Measurements from ENCODE around the gene UBE2F.

DNA sequence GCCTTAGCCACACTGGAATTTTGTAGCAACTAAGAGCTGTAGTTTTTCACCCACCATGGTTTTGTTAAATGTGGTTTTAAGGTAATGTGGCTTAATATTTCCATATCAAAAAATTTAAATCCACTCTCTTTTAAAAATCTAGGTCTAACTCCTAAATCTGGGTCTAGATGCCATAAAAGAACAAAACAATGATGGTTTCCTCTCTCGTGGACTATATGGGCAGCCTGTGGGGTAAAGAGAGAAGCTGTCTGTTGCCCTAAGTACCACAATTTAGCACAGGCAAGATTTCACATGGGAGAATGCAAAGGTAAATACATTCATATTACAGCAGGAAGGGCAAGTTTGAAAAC is 13.4 kb upstream of the RBM44 start:
- RRBS: no CpG with 5 or more reads among the region's 1 CpG

GRCh38 chr2:237879111-237879529 is 19.7 kb downstream of the RAMP1 start:
- RRBS: no CpG with 5 or more reads among the region's 7 CpGs

DNA sequence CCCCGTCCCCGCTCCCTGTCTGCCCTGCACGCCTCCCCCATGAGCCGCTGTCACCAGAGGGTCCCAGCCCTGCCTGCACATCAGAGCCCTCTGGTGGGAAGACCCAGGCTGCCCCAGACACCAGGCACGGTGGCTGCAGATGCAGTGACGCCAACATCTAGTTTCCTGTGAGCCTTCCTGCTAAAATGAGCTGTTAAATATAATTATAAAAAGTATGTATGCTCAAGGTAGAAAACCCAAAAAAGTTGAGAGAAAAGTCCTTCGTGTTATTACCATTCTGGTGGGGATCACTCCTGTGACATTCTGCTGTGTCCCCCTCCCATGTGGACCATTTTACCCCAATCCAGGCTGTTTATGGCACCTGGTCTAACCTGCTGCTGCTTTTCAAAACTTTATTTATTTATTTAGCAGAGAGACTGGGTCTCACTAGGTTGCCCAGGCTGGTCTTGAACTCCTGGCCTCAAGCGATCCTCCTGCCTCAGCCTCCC is 43.3 kb downstream of the RAMP1 start:
- RRBS: no CpG with 5 or more reads among the region's 8 CpGs

DNA sequence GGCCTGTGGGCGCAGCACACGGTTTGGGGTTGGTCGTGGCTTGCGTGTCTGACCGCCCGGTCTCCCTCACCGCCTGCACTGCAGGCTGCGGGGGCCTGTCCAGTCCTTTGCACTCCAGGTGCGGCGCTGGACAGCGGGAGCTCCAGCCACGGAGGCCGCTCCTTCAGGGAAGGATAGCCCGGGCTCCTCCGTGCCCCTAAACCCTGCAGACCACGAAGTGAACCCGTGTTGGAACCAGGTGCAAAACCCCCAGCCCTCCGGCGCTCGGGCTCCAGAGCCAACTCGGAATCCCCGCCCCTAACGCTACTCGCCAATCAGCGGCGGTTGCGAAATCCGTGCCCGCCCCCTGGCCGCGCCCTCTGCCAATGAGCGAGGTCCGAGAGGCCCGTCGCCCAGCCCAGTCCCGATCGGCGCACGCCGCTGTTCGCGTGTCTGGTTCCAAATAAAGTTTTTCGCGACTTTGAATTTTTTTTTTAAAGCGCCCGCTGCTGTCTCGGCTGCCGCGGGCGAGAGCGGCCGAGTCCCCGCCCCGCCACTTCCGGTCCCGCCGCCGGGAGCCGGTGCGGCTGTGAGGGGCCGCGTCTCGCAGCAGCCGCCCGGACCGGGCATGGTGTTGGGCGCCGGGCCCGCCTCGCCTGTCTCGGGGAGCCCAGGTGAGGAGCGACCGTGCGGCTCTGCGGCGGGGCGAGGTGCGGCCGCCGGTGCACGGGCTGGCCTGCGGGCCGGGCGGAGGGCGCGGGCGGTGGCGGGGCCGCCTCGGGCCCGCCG is at the start of gene UBE2F:
Gene UBE2F, plus strand, starts transcription at position 535 of the 768 bp plus-strand sequence.
- RRBS: 2% methylated on average over 34 of the region's 92 CpGs

- RRBS: 2% methylated on average over 31 of the region's 50 CpGs
Measured at GRCh38 chr2:238159093-238159615, 384 bp downstream of the ERFE start.

GRCh38 chr2:238163784-238164195 is 5.0 kb downstream of the ERFE start:
- RRBS: 8% methylated on average over 46 of the region's 63 CpGs

DNA sequence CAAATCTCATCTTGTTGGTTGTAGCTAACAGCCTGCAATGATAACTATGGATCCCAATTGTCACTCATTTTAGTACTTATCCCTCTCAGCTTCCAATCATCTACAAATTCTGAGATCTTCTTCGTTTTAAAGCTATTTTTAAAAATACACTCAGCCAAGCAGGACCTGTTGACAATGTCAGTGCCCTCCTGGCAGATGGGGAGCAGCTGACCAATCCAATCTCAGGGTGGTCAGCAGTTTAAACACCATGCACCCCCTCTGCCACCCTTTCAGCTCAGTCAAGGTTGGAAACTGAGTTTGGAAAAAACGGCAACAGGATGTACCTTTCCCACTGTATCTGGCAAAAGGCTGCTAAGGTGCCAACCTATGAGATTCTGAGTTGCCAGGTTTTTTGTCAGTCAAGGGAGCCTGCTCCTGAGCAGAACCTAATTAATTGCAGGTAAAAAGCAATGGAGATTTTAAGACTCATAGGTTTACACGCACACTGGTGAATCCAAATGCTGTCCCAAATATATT is 2.2 kb downstream of the ILKAP start:
- RRBS: no CpG with 5 or more reads among the region's 3 CpGs

GRCh38 chr2:238231203-238231418 is 8.7 kb downstream of the HES6 start:
- RRBS: no CpG with 5 or more reads among the region's 16 CpGs

DNA sequence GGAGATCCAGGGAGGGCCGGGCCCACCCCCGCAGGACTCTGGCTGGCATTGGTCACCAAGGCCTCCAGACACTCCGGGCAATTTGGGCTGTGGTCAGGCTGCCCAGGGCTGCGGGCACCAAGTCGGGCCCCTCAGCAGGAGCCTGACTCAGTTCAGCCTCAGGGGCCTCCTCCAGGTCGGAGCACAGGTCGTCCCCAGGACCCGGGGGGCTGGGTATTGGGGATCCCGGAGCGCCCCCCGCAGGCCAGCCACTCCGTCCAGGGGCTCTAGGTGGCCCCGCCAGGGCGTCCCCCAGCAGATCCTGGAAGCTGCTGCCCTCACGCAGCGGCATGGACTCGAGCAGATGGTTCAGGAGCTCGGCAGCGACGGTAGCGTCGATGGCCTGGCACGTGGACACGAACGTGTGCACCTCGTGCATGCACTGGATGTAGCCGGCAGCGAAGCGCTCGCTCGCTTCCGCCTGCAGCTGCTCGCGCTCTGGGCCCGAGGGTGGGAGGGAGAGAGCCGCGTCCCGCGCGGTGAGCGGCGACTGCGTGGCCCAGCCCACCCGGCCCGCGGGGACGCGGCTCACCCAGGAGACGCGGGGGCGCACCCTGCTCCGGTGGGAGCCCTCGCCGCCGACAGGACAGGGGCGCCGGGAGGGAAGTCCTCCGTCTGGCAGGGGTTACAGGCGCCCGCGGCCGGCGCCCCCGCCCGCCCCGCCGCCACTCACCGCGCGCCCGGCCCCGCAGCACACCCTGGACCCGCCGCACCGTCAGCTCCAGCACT is 879 bp downstream of the HES6 start:
- RRBS: 11% methylated on average over 35 of the region's 75 CpGs

DNA sequence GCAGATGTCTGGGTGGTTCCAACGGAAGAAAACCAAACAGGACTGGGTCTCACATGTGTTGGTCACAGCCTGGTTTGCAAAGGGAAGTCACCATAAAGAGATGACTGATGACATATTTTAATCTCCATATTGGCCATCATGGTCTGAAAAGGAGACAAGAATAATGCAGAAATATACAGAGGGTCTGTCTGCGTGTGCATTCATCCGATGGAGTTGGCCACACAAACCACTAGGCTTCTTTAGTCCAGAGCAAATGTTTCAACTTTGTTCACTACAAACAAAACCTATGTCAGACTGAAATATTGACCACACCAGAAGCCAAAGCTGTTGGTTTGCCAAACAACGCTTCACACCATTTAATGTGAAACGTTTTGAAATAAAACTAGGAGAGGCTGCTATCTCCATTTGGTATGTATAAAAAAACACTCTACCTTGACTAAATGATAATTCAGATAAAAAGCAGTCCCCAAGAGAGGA is 5.7 kb upstream of the HES6 start:
- RRBS: no CpG with 5 or more reads among the region's 5 CpGs

- RRBS: no CpG with 5 or more reads among the region's 3 CpGs
Measured at GRCh38 chr2:238265165-238265472, 23.3 kb downstream of the PER2 start.

DNA sequence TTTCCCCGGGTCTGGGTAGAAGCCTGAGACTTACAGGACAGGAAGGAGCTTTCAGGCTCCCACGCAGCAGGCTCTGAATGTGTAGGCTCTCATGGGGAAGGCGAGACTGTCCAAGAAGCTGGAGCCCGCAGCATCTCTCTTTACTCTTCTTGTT is 1.3 kb upstream of the PER2 start:
- RRBS: no CpG with 5 or more reads among the region's 4 CpGs

- RRBS: no CpG with 5 or more reads among the region's 20 CpGs
Measured at GRCh38 chr2:238449841-238450856, 23.4 kb downstream of the ASB1 start.

DNA sequence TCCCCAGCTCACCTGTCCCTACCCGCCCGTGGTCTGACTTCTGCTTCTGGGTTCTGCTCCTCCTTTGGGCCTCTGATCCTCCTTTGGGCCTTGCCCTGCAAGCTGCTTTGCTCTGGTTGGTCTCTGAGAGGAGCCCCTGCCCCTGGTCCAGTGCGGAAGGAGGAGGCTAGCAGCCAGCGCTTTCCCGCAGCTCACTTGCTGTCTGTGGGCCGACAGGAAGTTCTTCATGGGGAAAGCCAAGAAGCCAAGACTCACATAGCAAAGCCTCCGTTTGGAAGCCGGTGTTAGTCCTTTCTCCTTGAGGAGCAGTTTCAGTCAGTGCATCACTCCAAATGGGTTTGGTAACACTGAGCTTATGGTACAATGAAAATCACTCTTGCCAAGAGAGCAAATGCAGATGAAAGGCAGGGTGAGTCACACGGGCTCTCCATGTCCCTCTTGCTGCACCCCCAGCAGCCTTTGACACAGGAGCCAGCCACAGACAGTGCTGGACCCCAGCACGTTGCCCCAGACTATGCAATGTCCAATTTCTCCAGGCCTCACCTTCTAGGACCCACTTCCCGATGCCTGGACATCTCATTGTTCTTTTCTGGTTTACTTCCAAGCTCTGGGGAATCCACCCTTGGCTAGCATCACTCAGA is 174.7 kb downstream of the ASB1 start:
- RRBS: no CpG with 5 or more reads among the region's 11 CpGs

DNA sequence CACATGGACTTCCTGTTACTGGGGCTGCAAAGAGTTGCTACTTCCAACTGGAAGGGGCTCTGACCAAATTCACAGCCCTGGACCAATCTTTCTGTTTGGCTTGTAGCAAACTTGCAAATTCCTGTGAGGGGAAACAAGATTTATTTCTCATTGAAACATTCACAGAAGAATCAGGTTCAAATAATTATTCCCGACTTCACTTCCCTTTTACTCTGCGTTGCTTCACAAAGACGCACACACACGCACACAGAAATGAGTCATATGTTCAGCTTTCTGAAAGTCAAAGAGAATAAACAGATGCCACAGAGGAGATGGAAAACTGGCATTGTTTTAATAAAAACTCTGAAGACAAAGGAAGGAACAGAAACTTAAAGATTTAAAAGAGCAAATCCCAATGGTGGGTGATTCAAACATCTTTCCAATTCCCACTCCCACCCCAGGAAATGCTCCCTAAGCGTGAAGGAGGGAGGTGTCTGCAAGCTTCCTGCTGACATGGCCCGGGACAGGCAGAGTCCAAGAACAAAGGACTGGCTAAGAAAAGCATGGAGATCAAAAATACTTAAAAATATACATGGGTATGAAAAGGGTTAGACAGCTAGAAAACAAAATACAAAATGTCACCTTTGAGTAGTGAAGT is 203.2 kb upstream of the TWIST2 start:
- RRBS: no CpG with 5 or more reads among the region's 6 CpGs

DNA sequence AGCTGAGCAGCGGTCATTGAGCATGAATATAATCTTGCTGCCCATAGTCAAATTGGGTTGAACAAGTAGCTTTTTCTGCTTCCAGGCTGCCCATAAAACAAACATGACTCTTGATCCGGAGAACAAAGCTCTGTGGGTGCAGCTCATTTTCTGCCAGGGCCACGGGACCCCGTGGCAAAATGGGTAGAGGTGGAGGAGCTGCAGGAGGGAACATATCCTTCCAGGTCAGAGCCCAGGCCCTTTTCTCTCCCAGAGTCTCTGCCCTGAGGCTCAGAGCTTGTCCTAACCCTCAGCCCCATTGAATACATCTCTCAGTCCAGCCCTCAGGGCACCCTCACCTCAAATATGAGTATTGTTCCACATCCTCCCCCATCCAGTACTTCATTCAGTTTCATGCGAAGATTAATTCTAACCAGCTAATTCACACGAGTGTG is 151.5 kb upstream of the TWIST2 start:
- RRBS: no CpG with 5 or more reads among the region's 6 CpGs

DNA sequence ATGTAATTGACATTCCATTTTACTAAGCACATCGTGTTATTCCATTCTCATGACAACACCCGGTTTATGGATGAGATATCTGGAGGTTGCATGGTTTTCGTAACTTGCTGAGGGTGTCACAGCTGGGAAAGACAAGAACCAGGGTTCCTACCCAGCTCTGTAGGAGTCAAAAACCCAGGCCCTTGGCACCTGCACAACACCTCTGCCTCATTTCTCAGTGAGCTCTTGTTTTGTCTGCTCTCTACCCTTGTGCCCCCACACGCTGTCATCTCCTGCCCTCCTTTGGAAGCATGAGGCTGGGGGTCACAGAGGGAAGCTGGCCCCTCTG is 120.2 kb upstream of the TWIST2 start:
- RRBS: no CpG with 5 or more reads among the region's 4 CpGs

DNA sequence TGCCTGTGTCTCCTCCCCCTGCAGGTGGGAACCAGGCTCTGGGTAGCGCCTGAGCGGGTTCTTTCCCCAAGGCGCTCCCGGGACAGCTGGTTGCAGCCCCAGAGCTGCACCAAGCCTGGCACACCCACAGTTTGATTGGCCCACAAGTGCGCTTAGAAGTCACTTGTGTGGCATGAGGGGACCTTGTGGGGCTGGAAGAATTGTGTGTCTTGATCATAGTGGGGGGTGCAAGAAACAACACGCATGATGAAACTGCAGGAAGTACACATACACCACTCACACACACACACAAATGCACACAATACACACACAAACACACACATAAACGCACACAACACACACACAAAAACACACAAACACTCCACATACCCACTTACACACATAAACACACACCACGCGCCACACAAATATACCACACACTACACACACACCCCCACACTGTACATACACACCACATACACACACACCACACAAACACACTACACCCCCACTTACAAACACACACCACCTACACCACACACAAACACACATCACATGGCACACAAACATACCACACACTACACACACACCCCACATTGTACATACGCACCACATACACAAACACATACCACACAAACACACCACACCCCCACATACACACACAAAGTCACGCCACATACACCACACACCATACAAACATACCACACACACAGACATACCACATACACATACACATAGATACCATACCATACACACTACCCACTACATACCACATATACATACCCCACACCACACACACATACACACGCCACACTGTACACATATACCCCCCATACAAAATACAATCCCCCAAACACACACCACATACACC is 59.8 kb downstream of the TWIST2 start:
- RRBS: no CpG with 5 or more reads among the region's 12 CpGs

- RRBS: no CpG with 5 or more reads among the region's 21 CpGs
Measured at GRCh38 chr2:239002656-239003589, 155.0 kb downstream of the TWIST2 start.

DNA sequence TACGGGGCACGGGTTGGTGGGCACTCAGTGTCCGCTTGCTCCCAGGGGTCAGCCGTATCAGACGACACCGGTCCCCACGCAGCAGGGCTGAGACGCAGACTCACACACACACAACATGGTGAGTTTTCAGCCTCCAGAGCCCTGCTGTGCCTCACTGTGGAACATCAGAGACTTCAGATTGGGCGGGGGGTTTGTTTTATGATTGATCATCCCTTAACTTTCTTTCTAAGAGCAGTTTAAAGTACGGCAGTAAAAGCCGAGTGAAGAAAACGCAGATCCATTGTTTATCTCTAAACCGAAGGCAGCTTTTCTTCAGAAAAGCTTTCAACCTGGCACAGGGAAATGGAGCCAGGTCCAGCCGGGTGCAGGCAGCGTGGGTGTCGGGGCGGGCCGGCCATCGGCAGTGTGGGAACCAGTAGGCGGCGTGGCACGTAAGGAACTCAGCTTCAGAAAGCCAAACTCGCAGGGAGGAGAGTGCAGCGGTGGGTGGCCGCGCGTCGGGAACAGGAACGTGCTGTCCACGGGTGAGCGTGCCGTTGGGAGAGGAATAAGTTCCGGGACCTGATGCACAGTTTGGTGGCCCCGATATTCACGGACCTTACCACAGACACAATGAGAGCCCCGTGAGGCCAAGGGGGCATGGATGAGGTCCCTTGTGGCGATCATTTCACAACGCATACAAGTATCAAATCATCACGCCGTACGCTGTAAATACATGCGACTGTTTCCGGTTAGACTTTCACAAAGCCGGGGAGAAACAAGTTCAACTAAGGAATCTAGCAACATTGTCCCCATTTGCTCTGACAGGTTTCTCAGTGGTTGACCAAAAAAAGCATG is 270.3 kb downstream of the TWIST2 start:
- RRBS: no CpG with 5 or more reads among the region's 44 CpGs

Measured in AG08470 (cell line).